Gastrocnemius medialis (tissue), 3 donors: ENCODE results near the gene NUP98.

DNA sequence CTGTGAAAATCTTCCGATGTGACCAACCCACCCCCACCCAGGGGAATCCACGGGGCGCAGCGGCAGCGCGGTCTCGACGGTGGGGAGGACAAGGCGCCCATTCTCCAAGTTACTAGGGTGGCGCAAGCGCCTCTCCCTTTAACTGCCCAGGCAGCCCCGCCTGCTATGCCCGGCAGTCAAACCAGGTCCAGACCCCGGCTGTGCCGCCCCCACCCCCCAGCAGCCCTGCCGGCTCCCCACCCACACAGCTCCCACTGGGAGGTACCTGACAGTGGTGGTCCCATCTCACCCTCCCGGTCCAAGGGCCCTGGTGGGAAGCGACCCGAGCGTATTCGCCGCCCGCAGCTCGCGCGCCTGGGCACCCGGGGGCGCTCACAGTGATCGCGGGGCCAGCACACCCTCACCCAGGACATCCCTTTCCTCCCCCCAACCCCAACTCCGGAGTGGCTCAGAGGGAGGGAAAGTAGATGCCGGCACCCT is 382 bp downstream of the TRPM5 start:
- PRO-cap: no peak
- RAMPAGE, long total RNA, 3 experiments: no peak in any of the 3 experiments

- PRO-cap: no peak
- RAMPAGE, long total RNA, 3 experiments: no peak in any of the 3 experiments
Observed at GRCh38 chr11:2662945-2663684, 218.3 kb downstream of the KCNQ1 start.

DNA sequence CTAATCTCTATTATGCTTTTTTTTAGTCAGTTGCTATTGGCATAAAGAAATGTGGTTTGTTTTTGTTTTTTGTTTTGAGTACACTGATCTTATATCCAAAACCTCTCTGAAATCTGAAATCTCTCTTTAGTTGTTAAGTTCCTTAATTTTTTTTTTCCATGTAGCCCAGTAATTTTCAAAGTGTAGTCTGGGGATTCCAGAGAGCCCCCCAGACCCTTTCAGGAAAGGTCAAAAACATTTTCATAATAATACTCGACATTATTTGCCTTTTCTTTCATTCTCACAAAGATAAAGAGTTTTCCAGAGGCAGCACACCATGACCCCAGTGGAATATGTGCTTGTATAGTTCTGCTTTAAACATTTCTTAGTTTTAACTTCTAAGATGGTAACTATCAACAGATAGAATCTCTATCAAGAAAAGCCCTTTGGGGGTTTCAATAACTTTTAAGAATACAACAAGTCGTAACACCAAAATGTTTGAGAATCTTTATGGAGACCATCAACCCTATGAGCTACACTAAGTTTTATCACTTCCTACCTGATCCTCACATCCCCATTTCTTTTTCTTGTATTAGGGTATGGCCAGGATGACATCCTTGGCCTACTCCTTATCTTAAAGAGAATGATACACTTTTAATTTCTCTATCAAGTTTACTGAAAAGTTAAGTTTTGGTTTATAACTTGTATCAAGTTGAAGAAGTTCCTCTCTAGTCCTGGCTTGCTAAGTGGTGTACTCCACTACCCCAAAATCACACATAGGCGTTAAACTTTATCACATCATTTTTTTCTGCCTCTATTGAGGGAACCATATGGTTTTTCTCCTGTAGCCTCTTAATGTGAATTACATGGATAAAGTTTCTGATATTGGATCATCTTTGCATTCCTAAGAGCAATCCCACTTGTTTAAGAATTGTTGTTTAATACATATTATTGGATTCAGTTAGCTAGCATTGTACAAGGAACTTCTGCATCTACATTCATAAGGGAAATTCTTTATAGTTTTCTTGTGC is 188.4 kb downstream of the CDKN1C start:
- PRO-cap: no peak
- RAMPAGE, long total RNA, 3 experiments: no peak in any of the 3 experiments

DNA sequence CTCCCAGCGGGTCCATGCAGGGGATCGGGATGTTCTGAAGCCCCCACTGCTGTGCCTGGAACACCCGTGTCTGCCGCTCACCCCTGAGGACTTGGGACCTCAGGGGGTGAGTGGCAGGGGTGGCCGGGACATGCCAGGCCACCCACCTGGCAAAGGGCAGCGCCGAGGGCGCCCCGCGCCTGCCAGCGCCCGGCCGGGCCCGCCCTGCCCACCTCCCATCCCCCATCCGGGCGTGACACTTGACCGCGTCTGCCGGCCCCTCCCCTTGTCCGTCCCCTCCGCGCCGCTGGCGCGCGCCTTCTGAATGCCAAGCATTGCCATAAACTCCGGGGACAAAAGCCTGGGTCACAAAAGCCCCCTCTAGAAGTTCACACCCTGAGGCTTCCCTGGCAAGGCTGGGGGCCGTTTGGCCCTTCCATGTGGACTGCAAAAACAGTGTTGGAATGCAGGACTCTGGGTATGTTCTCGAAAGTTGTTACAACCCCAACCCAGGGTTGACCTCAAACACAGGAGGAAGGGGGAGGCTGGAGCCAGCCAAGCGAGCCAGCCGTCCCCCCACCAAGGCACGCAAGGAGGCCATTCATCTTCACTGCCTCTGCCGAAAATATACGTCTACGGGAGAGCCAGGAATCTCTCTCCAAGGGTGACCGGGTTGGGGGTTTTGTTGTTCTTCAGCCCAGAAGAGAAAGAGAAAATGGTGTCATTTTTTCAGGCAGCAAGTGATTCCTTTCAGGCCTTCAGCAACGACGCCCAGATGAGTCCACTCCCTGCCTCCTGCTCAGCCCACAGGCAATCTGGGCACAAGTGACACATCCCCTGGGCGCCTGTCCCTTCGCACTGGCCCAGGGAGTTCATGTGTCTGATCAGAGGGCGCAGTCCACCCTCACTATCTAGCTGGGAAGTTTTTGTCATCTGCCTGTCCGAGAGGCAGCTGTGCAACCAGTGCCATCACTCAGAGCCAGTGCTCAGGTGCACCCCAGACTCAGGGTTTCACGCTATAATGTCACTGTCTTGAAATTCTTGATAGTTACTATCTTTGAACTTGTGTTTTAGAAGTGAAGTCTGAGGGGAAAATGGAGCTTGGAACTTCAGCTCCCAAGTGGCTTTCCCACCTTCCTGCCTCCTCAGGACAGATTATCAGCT is 184.6 kb downstream of the CDKN1C start:
- PRO-cap: bidirectional peak, plus-strand start at position 268 of the sequence, minus-strand start at position 214 of the sequence; bidirectional peak, plus-strand start at position 919 of the sequence, minus-strand start at position 806 of the sequence
- RAMPAGE, long total RNA, 3 experiments: no peak in any of the 3 experiments

- PRO-cap: no peak
- RAMPAGE, long total RNA, 3 experiments: no peak in any of the 3 experiments
Observed at GRCh38 chr11:2848040-2848795, 37.4 kb downstream of the CDKN1C start.

DNA sequence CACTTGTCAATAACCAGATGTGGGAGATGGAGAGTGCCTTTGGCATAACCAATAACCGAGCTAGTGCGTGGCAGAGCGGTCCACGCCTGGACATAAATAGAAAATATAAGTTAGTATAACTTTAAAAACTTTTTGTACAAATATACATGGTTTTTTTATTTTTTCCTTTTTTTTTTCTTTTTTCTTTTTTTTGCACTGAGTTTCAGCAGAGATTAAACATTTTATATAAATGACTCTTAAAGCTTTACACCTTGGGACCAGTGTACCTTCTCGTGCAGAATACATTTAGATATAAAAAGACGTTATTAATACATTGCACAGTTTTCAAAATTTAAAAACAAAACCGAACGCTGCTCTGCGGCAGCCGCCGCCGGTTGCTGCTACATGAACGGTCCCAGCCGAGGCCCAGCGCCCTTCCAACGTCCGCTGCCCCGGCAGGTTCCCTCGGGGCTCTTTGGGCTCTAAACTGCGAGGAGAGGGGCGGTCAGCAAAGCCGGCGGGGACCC is 2.1 kb downstream of the CDKN1C start:
- PRO-cap: no peak
- RAMPAGE, long total RNA, 3 experiments: no peak in any of the 3 experiments

DNA sequence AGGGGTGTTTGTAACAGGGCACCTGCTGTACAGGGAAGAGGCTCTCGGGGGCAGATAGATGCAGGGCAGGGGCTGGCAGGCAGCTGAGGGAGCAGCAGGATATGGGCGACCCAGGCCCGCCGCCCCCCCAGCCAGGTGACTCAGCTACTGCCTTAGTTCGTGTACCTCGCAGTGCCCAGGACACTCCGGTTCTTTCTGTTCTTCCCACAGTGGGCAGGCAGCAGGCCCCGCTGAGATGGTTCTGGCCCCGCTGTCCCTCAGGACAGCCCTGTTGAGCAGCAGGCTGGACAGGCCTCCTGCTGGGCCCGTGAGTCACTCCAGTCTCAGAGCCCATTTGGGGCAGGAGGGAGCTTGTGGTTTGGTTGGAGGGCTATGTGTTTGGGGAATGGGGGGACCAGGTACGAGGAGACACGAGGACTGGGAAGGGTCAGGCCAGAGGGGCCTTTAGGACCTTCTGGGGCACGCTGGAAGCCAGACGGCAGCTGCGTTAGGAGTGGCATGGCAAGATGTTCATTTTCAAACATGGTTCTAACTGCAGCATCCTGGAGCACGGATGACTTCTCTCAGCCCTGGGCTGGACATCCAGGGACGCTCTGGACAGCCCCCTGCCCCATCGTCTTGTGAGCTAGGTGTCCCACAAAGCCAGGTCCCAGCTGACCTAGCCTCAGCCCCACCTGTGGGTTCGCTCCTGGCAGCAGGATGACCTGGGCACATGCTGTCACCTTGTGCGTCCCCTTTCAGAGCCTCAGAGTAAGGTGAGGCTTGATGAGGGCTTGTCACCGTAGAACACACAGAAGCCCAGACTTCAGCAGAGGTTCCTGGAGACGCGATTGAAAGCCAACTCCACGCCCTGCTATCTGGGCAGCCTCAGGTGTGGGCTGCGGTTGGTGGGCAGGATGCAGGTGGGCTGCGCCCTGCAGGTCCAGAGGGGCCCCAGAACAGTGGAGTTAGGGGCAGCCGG is 11.3 kb downstream of the SLC22A18 start:
- PRO-cap: no peak
- RAMPAGE, long total RNA, 3 experiments: no peak in any of the 3 experiments

DNA sequence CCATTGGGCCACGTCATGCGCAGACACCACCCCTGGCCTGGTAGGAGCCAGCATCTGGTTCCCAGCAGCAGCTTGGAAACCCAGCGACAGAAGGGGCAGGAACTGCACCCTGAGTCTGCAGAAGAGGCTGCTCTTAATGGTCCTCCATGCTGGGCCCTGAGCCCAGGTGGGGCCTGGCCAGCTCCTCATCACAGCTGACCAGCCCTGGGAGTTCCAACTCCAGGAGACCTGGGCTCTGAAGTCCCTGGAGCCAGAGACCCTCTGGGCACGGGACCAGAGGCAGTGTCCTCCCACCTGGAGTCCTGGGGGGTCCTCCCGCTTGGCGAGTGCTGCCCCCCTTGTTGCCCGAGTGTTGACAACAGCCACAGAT is 5.5 kb downstream of the PHLDA2 start:
- PRO-cap: no peak
- RAMPAGE, long total RNA, 3 experiments: no peak in any of the 3 experiments

- PRO-cap: no peak
- RAMPAGE, long total RNA, 3 experiments: no peak in any of the 3 experiments
Observed at GRCh38 chr11:2924368-2924941, 4.8 kb downstream of the PHLDA2 start.

DNA sequence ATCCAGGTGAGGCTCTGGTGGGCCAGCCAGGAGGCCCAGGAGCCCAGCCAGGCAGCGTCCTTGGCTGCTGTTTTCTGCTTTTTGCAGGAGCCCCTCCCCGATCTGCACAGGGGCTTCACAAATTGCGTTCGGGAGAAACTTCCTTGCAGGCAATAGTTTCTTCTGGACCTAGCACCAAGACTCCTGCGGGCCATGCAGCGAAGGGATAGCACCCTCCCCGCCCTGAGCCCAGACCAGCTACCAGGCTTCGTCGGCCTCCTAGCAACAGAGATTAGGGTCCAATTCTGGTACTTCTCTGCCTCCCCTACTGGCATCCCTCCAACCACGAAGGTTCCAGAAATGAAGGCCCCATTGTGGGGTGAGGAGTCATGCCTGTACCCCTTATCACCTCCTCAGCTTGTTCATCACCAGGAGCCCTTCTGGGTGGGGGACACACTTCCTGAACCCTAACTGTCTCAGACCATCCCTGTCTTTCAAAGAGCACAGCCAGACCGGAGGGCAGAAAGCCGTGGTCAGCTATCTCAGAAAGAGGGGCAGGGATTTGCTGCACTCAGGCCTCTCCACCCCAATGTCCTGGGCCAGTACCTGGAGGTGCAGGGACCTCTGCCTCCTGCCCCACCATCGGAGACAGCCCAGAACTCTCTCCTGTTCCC is 1.8 kb downstream of the PHLDA2 start:
- PRO-cap: no peak
- RAMPAGE, long total RNA, 3 experiments: no peak in any of the 3 experiments

DNA sequence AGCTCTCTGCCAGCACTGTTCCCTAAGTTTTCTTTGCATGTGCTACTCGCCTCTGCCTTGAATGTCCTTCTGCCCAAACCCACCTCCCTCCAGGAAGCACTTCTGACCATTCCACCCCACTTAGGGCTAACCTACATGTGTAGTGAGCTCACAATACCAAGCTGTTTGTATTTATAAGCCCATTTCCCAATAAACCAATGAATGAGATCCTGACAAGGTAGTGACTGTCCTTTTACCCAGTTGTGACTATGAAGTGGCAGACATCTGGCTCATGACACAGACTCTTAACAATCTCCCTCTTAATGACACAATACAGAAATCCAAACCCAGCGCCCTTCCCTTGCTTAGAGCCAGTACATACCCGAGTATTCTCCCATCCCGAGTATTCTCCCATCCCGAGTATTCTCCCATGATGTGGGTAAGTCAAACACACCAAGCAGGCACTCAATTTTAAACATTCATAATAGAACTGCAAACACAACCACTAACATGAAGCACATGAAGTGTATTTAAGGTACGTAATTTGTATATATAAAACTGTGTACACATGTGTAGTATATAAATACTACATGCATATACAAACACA is 15.4 kb downstream of the NAP1L4 start:
- PRO-cap: no peak
- RAMPAGE, long total RNA, 3 experiments: no peak in any of the 3 experiments

DNA sequence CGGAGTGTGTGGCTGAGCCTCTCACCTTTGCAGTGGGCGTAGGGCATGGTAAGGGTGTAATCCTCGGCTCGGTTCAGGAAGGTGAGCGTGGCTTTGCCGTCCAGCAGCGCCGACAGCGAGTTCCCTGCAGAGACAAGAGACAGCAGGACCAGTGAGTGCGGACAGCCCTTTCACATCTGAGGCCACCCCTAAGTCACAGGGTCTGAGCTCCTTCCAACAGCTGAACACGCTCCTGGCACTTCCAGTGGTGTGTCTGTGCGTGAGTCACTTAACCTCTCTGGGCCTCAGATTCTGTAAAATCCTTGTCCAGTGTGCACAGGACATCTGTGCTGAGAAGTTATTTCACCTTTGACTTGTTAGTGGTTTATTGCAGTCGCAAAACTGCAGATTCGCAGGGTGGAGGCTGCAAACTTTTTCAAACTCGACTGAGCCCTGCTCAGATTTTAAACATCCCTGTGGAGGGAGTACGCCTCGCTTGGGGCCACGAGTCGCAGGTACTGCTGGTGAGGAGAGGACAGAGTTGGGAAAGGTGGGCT is 43.0 kb upstream of the CARS1 start:
- PRO-cap: no peak
- RAMPAGE, long total RNA, 3 experiments: no peak in any of the 3 experiments

DNA sequence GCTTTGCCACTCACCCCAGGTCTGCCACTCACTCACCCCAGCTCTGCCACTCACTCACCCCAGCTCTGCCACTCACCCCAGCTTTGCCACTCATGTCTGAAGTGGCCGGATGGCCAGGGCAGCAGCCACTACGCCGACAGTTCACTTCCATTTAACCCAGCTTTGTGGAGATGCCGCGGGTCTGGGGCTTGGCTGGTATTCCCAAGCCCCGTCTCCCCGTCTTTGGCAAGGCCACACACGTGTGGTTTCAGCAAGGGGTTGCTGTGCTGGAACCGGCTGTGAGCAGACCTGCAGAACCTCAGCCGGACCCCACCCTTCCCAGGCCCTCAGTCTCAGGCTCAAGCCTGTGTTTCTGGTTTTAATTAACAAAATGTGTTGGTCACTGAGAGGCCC is 9.5 kb downstream of the OSBPL5 start:
- PRO-cap: no peak
- RAMPAGE, long total RNA, 3 experiments: no peak in any of the 3 experiments

GRCh38 chr11:3157340-3157915 is 7.7 kb downstream of the OSBPL5 start:
- PRO-cap: no peak
- RAMPAGE, long total RNA, 3 experiments: no peak in any of the 3 experiments

GRCh38 chr11:3378339-3379015 is 469 bp downstream of the ZNF195 start:
- PRO-cap: no peak
- RAMPAGE, long total RNA, 3 experiments: no peak in any of the 3 experiments

DNA sequence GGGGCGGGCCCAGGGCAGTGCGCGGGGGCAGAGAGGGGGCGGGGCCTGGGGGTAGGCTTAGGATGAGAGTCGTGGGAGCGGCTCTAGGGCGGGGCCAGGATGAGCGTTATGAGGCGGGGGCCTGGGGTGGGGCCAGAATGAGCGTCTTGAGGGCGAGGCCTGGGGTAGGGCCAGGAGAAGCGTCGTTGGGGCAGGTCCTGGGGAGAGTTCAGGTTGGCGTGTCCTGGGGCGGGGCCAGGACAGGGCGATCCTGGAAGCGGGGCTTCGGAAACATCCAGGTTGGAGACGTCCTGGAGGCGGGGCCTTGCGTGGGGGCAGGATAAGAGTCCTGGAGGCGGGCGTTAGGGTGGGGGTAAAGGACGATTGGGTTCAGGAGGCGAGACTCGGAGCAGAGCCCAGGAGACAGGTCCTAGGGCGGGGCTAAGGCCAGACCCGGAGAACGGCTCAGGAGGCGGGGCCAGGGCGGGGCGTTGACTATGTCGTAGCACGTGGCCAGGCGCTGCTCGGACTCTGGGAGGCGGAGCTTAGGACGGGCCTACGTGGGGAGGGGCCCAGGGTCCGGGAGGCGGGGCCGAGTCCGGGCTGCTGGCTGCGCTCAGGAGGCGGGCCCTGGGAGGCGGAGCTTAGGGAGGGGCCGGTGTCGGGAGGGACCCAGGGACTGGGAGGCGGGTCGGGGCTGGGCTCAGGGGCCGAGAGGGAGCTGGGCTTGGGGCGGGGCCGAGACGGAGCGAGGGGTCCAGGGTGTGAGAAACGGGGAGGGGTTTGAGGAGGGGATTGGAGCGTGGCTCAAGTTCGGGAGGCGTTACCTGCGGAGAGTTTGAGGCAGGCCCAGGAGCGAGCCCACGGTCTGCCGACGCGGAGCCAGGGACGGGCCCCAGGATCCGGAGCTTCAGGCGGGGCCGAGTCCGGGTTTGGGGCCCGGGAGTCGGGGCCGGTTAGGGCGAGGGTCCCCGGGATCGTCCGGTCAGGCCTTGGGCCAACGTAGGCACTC is 43.9 kb upstream of the ZNF195 start:
- PRO-cap: bidirectional peak, plus-strand start at position 173 of the sequence, minus-strand start outside the sequence; bidirectional peak, plus-strand start at position 372 of the sequence, minus-strand start at position 292 of the sequence; bidirectional peak, plus-strand start at position 640 of the sequence, minus-strand start at position 441 of the sequence; unidirectional peak, plus-strand start at position 802 of the sequence
- RAMPAGE, long total RNA, 3 experiments: no peak in any of the 3 experiments

DNA sequence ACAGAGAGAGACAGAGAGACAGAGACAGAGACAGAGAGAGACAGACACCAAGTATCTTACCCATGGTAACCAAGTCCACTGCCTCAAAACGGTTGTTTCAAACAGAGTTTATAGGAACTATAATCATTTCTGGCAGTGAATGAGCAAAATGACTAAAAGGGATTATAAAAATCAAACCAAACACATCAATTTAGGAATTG is 38.7 kb downstream of the NUP98 start:
- PRO-cap: no peak
- RAMPAGE, long total RNA, 3 experiments: no peak in any of the 3 experiments

DNA sequence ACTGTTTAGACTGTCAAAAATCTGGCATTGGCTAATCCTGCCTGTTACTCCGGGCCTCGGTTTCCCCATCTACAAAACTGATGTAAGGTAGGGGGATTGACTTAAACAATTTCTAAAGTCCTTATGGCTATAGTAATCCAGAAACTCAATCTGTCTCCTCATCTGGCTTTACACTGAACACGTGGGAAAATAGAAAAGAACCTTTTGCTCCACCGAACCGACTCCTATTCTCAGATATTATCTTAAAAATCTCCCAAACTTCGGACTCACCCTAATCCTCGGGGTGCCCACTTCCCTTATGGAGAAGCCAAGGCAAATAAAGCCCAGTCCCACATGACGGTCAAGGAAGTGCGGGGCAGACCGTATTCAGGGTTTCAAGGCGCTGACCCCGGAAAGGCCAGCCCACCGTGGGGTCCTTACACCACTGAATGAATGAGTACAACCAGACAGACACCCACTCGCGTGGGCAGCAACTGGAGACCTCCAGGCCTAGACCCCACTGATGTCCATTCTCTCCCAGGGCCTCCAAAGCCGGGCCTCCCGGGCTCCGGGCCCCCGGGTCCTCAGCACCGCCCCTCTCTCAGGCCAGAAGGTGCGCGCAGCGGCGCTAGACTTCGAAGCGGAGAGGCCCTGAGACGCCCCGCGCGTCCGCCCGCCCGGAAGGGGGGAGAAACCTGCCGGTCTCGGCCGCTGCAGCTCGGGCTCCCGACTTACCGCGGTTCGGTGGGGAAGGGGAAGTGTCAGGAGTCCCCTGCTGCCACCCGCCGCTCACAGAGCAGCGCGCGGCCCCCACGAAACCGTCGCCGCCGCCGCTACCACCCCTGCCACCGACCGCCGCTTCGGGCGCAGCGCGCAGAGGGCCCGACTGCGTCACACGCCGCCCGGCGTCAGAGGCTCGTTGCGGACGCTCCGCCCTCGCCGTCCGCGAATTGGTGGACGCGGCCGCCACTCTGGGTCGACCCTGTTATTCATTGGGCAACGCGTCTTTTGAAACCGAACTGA is at the start of gene NUP98:
Gene NUP98 (minus strand): TSS at position 869 of the 1,002 bp plus-strand sequence.
- PRO-cap: bidirectional peak, plus-strand start outside the sequence, minus-strand start at position 847 of the sequence
- RAMPAGE, long total RNA, 3 experiments: start-site peak on the minus strand in 3 of 3 experiments, centred at positions 835 to 842 of the sequence, 119 to 194 reads per replicate

- PRO-cap: unidirectional peak, minus-strand start at chr11:3841532; unidirectional peak, minus-strand start at chr11:3841711
- RAMPAGE, long total RNA, 3 experiments: no peak in any of the 3 experiments
Observed at GRCh38 chr11:3841406-3841944, 716 bp upstream of the RHOG start.

DNA sequence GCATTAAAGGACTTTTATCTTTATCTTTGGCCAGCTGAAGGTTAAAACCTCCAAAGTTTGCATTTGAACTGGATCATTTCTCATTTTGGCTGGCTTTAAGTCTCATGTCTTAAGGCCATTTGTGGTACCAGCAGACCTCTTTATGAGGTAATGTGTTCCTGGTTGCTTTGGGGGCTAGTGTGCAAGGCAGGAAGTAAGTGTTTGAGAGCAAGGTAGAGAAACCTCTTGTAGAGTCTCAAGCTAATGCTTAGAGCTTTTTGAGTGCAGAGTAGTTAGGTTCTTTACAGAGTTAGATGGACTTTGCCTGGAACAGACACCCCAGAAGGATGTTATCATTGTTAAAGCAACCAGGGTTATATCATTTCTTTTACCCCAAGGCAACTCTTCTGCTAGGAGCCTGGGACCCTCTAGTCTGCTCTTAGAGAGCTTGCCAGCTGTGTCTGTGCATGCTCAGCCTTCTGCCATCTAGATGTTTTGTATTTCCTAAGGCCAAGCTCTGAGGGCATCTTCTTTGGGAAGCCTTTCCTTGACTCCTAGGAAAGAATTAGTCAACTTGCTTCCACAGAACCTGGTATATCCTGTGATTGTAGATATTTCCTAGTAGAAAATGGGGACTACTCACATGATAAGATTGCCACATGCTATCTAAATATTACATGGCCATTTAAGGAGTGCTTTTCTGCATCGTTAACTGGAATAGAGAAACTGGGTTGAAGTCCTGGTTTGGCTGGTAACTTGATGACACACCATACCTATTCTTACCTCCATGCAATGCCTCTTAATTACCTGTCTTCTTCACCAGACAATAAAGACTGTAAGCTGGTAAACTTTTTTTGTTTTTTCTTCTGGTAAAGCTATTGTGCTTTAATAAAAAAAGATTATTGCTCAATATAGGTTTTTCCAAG is 87.5 kb downstream of the STIM1 start:
- PRO-cap: no peak
- RAMPAGE, long total RNA, 3 experiments: no peak in any of the 3 experiments